Airway epithelial cell (primary cell): ENCODE results near the gene HDHD3.

DNA sequence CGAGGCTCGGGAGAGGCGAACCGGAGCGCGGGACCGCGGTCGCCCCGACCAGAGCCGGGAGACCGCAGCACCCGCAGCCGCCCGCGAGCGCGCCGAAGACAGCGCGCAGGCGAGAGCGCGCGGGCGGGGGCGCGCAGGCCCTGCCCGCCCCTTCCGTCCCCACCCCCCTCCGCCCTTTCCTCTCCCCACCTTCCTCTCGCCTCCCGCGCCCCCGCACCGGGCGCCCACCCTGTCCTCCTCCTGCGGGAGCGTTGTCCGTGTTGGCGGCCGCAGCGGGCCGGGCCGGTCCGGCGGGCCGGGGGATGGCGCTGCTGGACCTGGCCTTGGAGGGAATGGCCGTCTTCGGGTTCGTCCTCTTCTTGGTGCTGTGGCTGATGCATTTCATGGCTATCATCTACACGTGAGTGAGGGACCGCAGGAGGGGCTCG, 314 bp downstream of the UGCG start:
- RAMPAGE, long total RNA = no peak

DNA sequence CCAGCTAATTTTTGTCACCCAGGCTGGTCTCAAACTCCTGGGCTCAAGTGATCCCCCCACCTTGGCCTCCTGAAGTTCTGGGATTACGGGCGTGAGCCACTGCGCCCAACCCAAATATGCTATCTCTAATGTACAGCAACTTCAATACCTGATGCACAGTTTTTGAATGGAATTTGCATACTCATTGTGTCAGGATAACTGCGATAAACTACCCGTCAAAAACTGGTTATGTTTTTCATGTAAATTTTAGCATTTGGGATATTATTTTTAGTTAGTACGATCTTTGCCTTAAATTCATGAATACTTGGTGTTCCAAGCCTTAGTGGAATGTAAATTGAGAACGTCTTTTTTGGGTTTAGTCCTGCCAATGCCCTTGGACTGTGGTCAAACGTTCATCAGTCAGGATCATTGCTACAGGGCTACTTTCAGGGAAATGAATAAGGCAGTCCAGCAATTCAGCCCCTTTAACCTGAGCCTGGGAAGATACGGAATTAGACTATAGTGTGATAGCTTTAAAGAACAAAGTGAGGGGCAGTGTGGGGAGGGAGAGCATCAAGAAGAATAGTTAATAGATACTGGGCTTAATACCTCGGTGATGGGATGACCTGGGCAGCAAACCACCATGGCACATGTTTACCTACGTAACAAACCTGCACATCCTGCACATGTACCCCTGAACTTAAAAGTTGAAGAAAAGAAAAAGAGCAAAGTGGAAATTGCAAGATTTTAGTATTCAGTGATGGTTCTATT, 4.6 kb downstream of the UGCG start:
- RAMPAGE, long total RNA = no peak

- RAMPAGE, long total RNA = no peak
Observed at GRCh38 chr9:111969212-111969623, 72.6 kb downstream of the UGCG start.

DNA sequence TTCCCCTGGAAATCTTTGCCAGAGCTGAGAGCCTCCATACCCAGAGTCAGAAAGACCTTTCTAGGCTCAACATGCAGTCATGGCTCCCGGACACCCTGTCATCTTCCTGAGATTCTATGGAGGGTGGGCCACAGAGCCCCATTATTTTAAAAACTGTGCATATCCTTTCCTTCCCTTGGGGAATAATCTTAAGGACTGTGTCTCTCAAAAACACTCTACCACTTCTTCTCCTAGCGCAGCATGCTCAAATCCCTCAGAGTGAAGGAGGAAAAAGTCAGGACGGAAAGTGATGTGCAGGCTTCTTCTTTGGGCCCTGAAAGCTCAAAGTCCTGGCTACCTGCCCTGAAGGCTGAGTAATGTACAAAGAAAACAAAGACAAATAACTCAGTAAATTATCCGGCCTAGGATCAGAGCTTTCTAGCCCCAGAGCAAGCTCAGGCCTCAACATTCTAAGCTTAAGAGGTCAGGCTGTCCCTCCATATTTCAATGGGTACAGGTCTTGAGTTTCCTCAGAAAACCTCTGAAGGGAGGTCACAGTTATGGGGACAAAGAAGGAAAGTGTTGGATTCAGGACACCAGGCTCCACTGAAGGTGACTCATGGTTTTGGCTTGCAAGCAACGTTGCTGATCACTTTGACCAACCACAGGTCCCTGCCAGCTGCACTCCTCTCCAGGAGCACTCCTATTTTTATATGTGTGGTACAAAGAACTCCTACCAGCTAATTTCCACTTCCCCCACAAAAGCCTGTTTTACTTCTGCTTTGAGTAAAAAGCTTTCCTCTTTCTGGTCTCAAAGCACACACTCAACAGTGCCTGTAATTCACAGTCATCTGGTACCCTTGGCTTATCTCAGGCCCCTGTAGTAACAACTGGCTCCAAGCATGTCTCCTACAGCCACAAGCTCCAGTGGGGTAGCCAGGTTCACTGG, 115.5 kb downstream of the UGCG start:
- RAMPAGE, long total RNA = no peak

GRCh38 chr9:112033169-112034308, 136.9 kb downstream of the UGCG start:
- RAMPAGE, long total RNA = no peak

- RAMPAGE, long total RNA = no peak
Observed at GRCh38 chr9:112058315-112058680, 116.8 kb downstream of the SUSD1 start.

DNA sequence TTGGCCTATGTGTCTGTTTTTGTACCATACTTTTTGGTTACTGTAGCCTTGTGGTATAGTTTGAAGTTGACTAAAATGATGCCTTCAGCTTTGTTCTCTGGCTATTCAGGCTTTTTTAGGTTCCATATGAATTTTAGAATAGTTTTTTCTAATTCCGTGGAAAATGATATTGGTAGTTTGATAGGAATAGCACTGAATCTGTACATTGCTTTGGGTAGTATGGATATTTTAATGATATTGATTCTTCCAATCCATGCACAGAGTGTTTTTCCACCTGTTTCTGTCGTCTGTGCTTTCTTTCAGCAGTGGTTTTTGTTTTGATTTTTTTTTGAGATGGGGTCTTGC, 29.2 kb upstream of the SUSD1 start:
- RAMPAGE, long total RNA = no peak

- RAMPAGE, long total RNA = no peak
Observed at GRCh38 chr9:112286207-112286922, 47.1 kb downstream of the PTBP3 start.

GRCh38 chr9:112380711-112381126, 811 bp downstream of the HSDL2 start:
- RAMPAGE, long total RNA = no peak

DNA sequence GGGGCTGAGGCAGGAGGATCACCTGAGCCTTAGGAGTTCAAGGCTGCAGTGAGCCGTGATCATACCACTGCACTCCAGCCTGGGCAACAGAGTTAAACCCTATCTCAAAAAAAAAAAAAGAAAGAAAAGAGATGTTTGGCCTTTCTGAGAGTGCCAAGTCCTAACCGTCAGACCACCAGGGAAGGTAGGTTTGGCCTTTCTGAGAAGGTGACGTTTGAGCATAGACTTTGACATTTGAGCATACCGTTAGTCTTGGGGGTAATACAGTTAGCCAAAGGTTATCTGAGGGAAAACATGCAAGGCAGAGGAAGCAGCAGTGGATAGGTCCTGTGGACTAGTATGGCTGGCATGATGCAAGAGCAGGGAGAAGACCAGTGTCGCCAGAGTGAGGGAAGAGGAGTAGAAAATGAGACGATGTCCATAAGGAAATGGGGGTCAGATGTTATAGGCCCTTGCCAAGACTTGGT, 50.1 kb downstream of the HSDL2 start:
- RAMPAGE, long total RNA = no peak

DNA sequence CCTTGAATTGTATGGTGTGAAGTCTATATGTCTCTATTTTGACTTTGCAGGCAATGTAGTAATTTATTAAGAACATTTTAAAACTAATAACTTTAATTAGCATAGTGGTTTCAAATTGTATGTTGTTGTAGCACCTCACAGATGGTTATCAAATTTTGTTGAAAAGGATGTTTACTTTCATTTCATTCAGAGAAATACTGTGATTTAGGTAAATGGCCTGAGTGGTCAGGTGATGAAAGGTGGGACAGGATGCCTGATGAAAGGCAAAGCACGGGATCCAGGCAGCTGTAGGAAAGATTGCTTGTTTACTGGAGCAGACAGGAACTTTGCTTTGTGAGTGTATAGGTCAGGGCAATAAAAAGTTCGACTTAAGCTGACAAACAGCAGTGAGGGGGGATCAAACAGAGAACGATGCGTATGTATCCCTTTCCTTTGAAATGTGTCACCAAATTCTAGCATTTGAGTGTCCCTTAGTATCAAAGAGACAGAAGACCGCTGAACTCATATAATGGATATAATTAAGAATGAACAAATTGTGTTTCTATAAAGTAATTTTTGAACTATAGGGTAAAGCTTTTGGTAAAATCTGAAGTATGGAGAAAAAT, 19.0 kb downstream of the KIAA1958 start:
- RAMPAGE, long total RNA = no peak

GRCh38 chr9:113220247-113220869, 719 bp downstream of the FKBP15 start:
- RAMPAGE, long total RNA = no peak

DNA sequence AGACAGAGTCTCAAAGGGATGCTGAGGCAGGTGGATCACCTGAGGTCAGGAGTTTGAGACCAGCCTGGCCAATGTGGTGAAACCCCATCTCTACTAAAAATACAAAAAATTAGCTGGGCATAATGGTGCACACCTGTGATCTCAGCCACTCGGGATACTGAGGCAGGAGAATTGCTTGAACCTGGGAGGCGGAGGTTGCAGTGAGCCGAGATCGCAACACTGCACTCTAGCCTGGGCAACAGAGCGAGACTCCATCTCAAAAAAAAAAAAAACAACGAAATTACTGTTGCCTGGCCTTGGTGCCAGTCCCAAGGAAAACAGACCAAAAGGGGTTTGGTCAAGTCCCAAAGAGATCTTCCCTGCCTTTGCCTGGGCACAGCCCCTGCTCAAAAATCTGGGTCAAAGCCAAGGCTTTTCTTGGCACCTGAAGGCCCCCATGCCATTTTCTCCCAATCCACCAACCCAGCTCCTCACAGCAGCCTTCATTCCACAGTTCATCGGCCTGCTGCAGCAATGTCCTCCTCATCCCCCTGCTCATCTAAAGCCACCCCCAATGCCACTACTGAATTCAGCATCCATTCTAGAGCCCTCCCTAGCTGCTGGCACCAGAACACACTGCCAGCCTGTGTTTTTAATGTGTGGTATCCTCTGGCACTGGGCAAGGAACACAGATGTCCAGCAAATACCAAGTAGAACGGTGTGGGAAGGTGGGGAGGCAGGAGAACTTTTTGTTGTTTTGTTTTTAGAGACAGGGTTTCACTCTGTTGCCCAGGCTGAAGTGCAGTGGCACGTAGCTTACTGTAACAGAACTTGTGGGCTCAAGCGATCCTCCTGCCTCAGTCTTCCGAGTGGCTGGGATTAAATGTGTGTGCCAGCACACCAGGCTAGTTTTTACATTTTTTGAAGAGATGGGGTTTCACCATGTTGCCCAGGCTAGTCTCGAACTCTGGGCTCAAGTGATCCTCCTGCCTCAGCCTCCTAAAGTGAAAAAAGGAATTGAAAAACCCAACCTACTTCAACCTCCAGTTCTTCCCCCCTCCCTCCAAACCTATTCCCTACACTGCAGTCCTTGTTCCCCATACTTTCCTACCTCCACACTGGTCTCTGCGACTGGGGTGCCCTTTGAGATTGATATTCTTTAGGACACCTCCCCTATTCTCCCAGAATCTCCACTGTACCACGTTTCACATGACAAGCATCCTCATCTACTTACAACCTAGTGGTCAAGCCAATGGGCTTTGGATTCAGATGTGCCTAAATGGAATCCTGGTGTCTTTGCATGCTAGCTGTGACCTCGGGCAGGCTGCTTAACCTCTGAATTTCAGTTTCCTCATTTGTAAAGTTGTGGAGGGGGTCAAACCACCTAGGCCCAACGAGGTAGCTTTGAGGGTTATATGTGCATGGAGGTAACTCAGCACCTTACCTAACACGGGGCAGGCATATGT, 4.7 kb downstream of the HDHD3 start:
- RAMPAGE, long total RNA = no peak

- RAMPAGE, long total RNA = no peak
Observed at GRCh38 chr9:113376535-113377704, at the start of gene HDHD3. Gene HDHD3 (minus strand): TSS chr9:113376986.

GRCh38 chr9:113395252-113395630, 5.8 kb downstream of the ALAD start:
- RAMPAGE, long total RNA = no peak

DNA sequence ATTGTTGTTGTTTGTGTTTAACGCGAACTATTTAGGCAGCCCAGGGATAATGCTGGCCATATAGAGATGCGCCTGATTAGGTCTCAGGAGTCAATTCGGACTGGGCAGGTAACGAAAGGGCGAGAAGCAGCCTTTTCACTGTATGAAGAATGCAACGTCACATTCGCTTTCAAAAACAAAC, 374 bp downstream of the C9orf43 start:
- RAMPAGE, long total RNA = no peak

- RAMPAGE, long total RNA = no peak
Observed at GRCh38 chr9:113455109-113455708, 8.3 kb upstream of the RGS3 start.

- RAMPAGE, long total RNA = no peak
Observed at GRCh38 chr9:113468986-113469452, 5.5 kb downstream of the RGS3 start.

DNA sequence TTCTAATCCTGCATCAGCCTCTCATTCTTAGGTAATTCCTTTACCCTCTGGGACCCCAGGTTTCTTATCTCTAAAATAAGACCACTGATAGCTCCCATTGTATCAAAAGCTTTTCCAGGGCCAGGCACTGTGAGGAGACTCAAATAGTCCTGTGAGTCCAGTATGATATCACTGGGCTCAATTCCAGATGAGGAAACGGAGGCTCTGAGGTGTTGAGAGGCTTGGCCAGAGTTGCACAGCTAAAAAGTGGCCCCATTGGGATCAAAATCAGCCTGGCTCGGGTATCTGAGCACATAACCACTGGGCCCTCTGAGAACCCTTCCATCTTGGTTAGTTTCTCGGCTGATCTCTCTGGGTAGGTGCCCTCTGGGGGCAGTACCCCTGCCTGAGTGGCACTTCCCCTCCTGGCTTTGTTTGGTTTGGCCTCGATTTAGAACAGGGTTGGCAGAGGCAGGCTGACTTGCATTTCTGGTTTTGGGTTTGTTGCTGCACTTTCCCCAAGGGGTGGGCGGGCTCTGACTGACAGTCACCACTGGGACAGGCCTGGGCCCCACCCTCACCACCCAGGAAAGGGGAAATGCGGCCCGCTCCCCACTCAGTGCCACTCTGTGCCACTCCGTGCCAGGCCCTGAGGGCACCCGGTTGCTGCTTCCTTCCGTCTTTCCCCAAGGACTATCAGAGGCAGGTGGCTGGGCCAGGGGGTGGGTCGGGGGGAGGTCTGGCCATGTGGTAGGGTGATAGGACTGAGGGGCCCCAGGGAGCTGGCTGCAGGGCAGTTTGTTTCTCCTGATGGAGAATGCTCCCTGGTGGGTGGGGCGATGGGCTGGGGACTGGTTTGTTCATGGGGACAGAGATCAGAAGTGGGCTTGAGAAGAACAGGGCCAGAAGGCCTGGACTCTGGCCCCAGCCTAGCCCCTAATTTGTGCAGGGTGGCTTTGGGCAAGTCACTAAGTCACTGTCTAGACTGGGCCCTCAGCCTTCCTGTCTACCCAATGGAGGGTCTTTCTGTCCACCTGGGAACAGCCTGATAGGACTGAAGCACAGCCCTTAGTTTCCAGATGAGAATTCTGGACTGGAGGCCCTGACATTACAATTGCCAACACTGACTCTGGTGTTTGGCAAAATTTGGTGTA, 117.2 kb downstream of the RGS3 start:
- RAMPAGE, long total RNA = no peak

- RAMPAGE, long total RNA = no peak
Observed at GRCh38 chr9:113600212-113601038, 136.9 kb downstream of the RGS3 start.